HepG2 (cell line): ENCODE measurements around a stretch of chr4.

GRCh38 chr4:119266938-119267572 lies 33.4 kb downstream of the C4orf3 start:
- RRBS, 2 experiments, result no CpG with 5 or more reads among the region's 2 CpGs
CAGE:
- cytosol, long polyA minus RNA, result no peak
- cytosol, long polyA plus RNA, result no peak
- long polyA plus RNA, result no peak
- nucleus, long polyA minus RNA, result no peak
- nucleus, long polyA plus RNA, result no peak

DNA sequence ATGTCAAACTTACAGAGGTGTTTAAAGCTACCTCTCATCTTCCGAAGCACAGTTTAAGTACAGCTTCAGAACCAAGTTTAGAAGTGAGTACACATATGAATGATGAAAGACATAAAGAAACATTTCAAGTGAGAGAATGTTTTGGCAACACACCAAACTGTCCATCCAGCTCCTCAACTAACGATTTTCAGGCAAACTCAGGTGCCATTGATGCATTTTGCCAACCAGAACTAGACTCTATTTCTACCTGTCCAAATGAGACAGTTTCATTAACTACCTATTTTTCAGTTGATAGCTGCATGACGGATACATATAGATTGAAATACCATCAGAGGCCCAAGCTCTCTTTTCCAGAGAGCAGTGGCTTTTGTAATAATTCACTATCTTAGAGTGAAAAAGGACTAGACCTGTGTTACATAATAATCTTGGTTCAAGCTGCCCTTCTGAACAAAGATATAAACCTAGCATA lies 7.6 kb downstream of the C4orf3 start:
- RRBS, 2 experiments, result no CpG with 5 or more reads among the region's 3 CpGs
CAGE:
- cytosol, long polyA minus RNA, result no peak
- cytosol, long polyA plus RNA, result no peak
- long polyA plus RNA, result no peak
- nucleus, long polyA minus RNA, result no peak
- nucleus, long polyA plus RNA, result no peak

- RRBS, 2 experiments, result no CpG with 5 or more reads among the region's 31 CpGs
CAGE:
- cytosol, long polyA minus RNA, result no peak
- cytosol, long polyA plus RNA, result no peak
- long polyA plus RNA, result no peak
- nucleus, long polyA minus RNA, result no peak
- nucleus, long polyA plus RNA, result no peak
These were observed 132.2 kb upstream of the FABP2 start for GRCh38 chr4:119454014-119454695.

GRCh38 chr4:119481789-119482549 lies 146.6 kb downstream of the PDE5A start:
- RRBS, 2 experiments, result no CpG with 5 or more reads among the region's 1 CpG
CAGE:
- cytosol, long polyA minus RNA, result no peak
- cytosol, long polyA plus RNA, result no peak
- long polyA plus RNA, result no peak
- nucleus, long polyA minus RNA, result start-site peak on the plus strand at chr4:119482046-119482061, 27 reads; start-site peak on the plus strand at chr4:119482236-119482261, 23 reads; start-site peak on the plus strand at chr4:119482443-119482478, 20 reads
- nucleus, long polyA plus RNA, result no peak

GRCh38 chr4:120721845-120722124 lies 200.7 kb downstream of the PRDM5 start:
- RRBS, 2 experiments, result no CpG with 5 or more reads among the region's 8 CpGs
CAGE:
- cytosol, long polyA minus RNA, result no peak
- cytosol, long polyA plus RNA, result no peak
- long polyA plus RNA, result no peak
- nucleus, long polyA minus RNA, result no peak
- nucleus, long polyA plus RNA, result no peak

DNA sequence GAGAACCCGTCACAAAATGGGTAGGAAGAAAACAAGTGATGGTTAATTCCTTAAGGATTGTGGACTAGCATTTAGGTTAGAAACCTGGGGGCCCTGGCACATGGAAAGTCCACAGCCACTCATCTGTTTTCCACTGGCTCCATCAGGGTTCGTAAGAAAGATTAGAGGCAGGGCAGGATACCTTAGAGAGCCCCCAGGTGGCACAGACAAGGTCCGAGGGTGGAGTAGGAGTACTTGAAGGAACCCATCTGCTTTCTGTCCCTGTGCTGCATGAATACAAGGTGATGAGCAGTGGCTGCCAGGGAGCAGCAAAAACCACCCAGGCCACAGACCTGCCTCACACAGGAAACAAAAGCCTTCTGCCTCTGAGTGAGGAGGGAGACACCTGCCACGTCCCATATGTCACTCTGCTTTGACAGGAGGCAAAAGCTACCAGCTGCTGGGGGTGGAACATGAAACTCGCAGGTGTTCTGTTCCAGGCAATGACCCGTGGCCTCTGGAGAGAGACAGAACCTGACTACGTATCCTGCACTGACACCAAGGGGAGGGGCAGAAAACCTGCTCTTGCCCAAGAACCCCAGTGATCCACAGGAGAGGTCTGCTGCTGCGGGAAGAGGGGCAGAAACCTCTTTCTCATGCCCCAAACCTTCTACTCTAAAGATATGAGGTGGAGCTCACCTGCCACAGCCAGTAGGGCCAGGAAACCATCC lies 173.1 kb downstream of the PRDM5 start:
- RRBS, 2 experiments, result no CpG with 5 or more reads among the region's 8 CpGs
CAGE:
- cytosol, long polyA minus RNA, result no peak
- cytosol, long polyA plus RNA, result no peak
- long polyA plus RNA, result no peak
- nucleus, long polyA minus RNA, result no peak
- nucleus, long polyA plus RNA, result no peak

DNA sequence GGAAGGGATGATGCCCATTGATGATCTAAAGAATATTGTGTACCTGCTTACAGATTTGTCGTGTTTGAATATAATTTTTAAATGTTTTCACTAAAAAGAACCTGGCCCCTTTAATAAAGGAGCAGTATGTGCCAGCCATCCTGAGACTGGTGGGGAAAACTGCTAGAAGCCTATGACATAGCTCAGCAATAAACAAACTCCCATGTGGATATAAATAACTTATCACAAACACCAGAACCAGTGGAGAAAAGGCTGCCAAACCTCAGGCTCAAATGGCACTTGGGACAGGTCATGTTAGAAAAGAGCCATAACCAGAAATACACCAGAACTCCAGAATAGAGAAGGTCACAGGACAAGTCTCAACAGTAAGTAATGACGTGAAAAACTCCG lies 11.6 kb upstream of the QRFPR start:
- RRBS, 2 experiments, result no CpG with 5 or more reads among the region's 3 CpGs
CAGE:
- cytosol, long polyA minus RNA, result no peak
- cytosol, long polyA plus RNA, result no peak
- long polyA plus RNA, result no peak
- nucleus, long polyA minus RNA, result no peak
- nucleus, long polyA plus RNA, result no peak

DNA sequence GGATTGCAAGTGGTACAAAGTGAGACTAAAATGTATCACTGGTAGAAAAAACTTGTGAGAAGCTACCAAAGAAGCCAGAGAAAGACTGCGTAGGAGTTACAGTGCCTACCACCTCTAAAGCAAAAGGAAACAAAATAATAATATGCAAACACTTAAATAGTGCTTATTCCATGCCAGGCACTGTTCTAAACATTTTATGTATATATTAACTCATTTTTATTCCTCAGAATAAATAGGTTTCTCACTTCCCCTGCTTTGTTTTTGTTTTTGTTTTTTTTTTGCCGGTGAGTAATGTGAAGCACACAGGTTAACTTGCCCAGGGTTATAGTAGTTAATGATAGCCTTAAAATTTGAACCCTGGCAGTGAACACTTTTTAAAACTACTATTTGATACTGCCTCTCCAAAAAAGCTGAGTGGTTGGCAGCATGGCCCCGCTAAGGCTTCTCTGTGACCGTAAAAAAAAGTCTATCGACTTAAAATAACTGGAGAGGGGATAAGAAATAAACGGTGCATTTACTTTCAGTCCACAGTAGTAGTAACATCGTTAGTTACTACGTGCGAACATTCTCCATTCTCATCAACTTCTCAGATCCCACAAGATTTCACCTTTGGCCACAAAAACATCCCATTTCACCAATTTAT lies 718 bp upstream of the EXOSC9 start:
- RRBS, 2 experiments, result no CpG with 5 or more reads among the region's 9 CpGs
CAGE:
- cytosol, long polyA minus RNA, result no peak
- cytosol, long polyA plus RNA, result no peak
- long polyA plus RNA, result no peak
- nucleus, long polyA minus RNA, result no peak
- nucleus, long polyA plus RNA, result no peak

- RRBS, 2 experiments, result no CpG with 5 or more reads among the region's 5 CpGs
CAGE:
- cytosol, long polyA minus RNA, result no peak
- cytosol, long polyA plus RNA, result no peak
- long polyA plus RNA, result no peak
- nucleus, long polyA minus RNA, result no peak
- nucleus, long polyA plus RNA, result no peak
These were observed 29.3 kb upstream of the ADAD1 start for GRCh38 chr4:122349406-122350028.

- RRBS, 2 experiments, result no CpG with 5 or more reads among the region's 11 CpGs
CAGE:
- cytosol, long polyA minus RNA, result no peak
- cytosol, long polyA plus RNA, result no peak
- long polyA plus RNA, result no peak
- nucleus, long polyA minus RNA, result no peak
- nucleus, long polyA plus RNA, result no peak
These were observed 42.4 kb downstream of the IL21 start for GRCh38 chr4:122578210-122579183.

GRCh38 chr4:122687521-122688175 lies 44.9 kb upstream of the BBS12 start:
- RRBS, 2 experiments, result no CpG with 5 or more reads among the region's 3 CpGs
CAGE:
- cytosol, long polyA minus RNA, result no peak
- cytosol, long polyA plus RNA, result no peak
- long polyA plus RNA, result no peak
- nucleus, long polyA minus RNA, result no peak
- nucleus, long polyA plus RNA, result no peak

- RRBS, 2 experiments, result no CpG with 5 or more reads among the region's 6 CpGs
CAGE:
- cytosol, long polyA minus RNA, result no peak
- cytosol, long polyA plus RNA, result no peak
- long polyA plus RNA, result no peak
- nucleus, long polyA minus RNA, result no peak
- nucleus, long polyA plus RNA, result no peak
These were observed 33.2 kb downstream of the BBS12 start for GRCh38 chr4:122765732-122766094.

DNA sequence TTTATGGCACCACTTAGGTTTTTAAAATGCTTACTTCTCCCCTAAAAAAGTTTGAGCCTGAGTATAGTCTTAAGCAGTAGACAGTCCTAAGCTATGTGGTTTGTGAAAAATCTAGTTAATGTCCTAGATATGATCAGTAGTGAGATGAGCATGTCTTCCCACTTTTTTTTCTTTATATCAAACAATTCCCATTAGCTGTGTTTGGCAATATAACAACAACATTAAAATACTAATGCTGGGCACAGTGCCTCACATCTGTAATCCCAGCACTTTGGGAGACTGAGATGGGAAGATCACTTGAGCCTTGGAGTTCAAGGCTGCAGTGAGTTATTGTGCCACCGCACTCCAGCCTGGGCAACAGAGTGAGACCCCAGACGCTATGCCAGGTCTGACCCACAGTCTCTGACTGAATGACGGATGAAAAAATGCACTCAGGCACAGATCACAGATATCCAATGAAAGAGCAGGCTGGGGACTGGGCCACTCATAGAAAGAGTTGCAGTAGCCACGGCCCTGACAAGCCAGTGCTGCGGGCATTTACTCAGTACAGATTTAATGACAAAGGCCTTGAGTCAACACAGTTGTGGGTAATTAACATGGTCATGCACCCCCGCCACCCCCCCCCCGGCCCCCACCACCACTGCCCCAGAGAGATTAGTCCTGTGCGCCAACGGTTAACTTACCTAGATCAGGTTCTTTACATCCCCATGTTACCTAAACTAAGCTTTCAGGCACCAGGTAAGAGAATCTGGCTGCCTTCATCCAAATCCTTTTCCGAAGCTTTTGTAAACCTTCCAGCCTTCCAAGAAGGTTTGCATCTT lies 22.7 kb downstream of the NUDT6 start:
- RRBS, 2 experiments, result no CpG with 5 or more reads among the region's 10 CpGs
CAGE:
- cytosol, long polyA minus RNA, result no peak
- cytosol, long polyA plus RNA, result no peak
- long polyA plus RNA, result no peak
- nucleus, long polyA minus RNA, result no peak
- nucleus, long polyA plus RNA, result no peak

DNA sequence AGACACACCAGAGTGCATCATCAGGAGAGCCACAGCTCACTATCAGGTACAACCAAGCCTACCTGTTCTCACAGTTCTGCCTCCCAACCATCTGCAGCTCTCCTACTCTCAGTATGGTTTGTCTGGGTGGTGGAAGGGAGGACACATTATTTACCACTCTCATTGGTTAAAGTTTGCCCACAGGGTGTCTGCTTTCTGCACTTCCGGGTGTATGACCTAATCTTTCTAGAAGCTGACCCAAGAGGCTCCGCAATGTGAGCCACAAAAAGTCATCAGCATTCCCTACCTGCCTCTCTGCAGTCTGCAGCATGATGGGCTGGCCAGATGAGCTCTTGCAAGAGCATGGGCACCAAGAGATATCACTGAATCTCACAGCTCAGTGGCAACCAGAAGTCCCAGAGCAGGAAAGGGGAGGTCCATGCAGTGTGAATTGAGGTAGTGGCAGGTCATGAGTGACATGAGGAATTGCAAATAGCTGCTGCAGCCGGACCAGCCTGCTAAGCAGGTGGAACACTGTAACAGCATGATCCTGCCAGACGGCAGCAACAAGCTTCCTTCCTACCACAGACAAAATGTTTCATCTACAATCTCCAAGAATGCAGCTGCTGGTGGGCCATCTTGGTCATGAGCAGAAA lies 36.8 kb upstream of the SPRY1 start:
- RRBS, 2 experiments, result no CpG with 5 or more reads among the region's 4 CpGs
CAGE:
- cytosol, long polyA minus RNA, result no peak
- cytosol, long polyA plus RNA, result no peak
- long polyA plus RNA, result no peak
- nucleus, long polyA minus RNA, result no peak
- nucleus, long polyA plus RNA, result no peak

GRCh38 chr4:123435153-123435569 lies 38.6 kb downstream of the SPRY1 start:
- RRBS, 2 experiments, result no CpG with 5 or more reads among the region's 18 CpGs
CAGE:
- cytosol, long polyA minus RNA, result no peak
- cytosol, long polyA plus RNA, result no peak
- long polyA plus RNA, result no peak
- nucleus, long polyA minus RNA, result no peak
- nucleus, long polyA plus RNA, result no peak

DNA sequence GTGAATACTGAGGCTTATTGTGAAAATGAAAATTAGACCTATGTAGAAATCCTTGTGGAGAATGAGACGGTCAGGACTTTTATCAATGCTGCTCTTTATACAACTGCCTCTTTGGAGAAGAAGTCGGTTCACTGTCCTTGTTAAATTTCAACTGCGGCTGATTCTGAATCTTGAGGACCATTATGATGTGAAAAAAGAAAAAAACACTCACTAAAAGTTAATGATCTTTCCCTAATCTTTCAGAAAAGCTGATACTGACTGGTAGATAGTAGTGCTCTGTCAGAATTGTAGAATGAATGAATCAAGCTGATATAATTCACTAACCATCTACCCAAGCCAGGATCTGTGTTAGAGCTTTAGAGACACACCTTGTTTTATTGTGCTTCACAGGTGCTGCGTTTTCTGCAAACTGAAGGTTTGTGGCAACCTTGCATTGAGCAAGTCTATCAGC lies 204.8 kb downstream of the SPRY1 start:
- RRBS, 2 experiments, result no CpG with 5 or more reads among the region's 4 CpGs
CAGE:
- cytosol, long polyA minus RNA, result no peak
- cytosol, long polyA plus RNA, result no peak
- long polyA plus RNA, result no peak
- nucleus, long polyA minus RNA, result no peak
- nucleus, long polyA plus RNA, result no peak

DNA sequence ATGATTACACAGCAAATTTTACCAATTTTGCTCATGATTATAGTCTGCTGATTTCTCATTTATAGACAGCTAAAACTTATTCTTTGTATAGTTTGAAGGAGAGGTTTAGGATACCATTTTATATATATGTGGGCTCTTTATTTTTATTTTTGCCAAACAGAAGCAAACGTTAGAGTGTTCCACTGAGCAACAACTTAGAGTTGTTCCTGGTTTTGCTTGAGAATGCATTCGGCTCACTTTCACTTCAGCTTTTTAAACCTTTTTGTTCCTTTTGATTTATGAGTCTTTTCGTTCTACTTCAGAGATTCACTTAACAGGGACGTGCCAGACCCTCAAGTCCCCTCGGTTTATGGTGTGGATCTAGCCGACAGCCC lies 415.0 kb downstream of the SPRY1 start:
- RRBS, 2 experiments, result no CpG with 5 or more reads among the region's 6 CpGs
CAGE:
- cytosol, long polyA minus RNA, result no peak
- cytosol, long polyA plus RNA, result no peak
- long polyA plus RNA, result no peak
- nucleus, long polyA minus RNA, result no peak
- nucleus, long polyA plus RNA, result no peak

- RRBS, 2 experiments, result no CpG with 5 or more reads among the region's 8 CpGs
CAGE:
- cytosol, long polyA minus RNA, result no peak
- cytosol, long polyA plus RNA, result no peak
- long polyA plus RNA, result no peak
- nucleus, long polyA minus RNA, result no peak
- nucleus, long polyA plus RNA, result no peak
These were observed 496.4 kb downstream of the SPRY1 start for GRCh38 chr4:123892775-123893584.

- RRBS, 2 experiments, result no CpG with 5 or more reads among the region's 3 CpGs
CAGE:
- cytosol, long polyA minus RNA, result no peak
- cytosol, long polyA plus RNA, result no peak
- long polyA plus RNA, result no peak
- nucleus, long polyA minus RNA, result no peak
- nucleus, long polyA plus RNA, result no peak
These were observed 633.7 kb downstream of the SPRY1 start for GRCh38 chr4:124030359-124030582.

- RRBS, 2 experiments, result no CpG with 5 or more reads among the region's 13 CpGs
CAGE:
- cytosol, long polyA minus RNA, result no peak
- cytosol, long polyA plus RNA, result no peak
- long polyA plus RNA, result no peak
- nucleus, long polyA minus RNA, result no peak
- nucleus, long polyA plus RNA, result no peak
These were observed 45.0 kb downstream of the INTU start for GRCh38 chr4:127677529-127678312.